Thoracic aorta endothelial cell (primary cell): Measurements from ENCODE around the gene TIMM50.

DNA sequence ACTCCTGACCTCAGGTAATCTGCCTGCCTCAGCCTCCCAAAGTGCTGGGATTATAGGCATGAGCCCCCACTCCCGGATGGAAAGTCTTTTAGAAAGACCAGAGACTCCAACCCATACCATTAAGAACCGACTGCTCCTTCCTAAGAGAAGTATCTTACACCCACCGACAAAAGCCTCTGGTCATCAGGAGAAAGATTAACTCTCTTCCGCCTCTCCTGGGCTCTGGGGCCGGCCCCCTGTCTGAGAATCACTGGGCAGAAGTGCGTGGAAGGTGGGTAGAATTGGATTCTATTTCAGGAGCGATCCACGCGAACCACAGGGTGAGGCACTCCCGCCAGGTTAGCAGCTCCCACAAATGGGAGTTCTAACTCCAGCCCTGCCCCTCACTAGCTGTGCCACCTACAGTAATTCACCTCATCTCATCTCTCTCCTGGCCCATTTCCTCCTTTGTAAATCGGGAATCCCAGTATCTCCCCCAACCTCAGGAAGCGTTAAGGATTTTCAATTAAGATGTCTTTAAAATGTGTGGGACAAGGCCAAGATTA, 1.4 kb downstream of the HNRNPL start:
- CAGE, long polyA plus RNA = no peak

GRCh38 chr19:38906953-38908160, 4.6 kb downstream of the CCER2 start:
- CAGE, long polyA plus RNA = no peak

DNA sequence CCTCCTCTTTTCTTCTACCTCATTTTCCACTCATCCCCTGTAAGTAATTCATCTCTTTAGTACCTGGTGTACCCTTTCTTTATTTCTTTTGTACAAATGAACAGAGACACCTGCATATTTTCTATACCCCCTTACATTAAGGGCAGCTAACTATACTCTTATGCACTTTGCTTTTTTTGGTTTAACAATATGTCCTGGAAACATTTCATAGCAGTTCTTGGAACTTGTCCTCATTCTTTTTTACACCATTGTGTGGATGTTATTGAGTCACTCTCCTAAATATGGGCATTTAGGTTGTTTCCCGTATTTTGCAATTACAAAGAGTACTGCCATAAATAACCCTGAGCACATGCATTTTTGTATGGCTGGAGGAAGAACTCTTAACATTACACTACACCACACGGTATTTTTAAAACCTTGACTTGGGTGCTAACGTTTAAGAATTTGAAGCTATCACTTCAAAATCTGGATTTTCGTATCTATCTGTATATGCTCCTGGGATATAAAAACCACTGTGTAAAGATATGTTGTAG, 9.6 kb downstream of the ACP7 start:
- CAGE, long polyA plus RNA = no peak

DNA sequence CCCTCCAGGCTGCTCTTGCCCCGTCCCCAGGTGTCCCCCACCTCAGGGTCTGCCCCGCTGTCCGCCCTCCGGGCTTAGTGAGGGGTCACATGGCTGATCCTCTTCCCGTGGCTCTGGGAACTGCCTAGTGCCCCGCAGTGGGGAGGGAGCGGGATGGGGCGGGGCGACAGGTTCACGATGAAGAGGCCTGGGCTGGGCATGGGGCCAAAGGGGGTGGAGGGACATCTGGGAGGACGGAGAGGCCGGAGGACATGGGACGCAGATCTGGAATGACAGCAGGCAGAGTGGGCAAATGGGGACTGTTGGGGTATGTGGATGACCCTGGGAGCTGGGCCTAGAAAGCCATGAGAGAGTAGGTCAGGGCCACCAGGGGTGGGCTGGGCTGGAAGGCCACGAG, 29.7 kb upstream of the NCCRP1 start:
- CAGE, long polyA plus RNA = no peak

DNA sequence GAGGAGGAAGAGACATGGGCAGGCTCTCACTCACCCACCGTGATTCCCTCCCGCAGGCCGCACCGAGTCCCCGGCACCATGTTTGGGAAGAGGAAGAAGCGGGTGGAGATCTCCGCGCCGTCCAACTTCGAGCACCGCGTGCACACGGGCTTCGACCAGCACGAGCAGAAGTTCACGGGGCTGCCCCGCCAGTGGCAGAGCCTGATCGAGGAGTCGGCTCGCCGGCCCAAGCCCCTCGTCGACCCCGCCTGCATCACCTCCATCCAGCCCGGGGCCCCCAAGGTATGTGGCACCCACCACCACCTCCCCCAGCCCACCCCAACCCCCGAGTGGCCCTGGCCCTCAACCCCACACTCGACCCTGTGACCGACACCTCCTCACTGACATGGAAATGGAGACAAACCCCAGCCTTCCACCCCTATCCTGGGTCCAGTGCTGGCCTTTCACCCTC, 27.3 kb upstream of the NCCRP1 start:
- CAGE, long polyA plus RNA = no peak

- CAGE, long polyA plus RNA = no peak
These were observed 976 bp downstream of the SAMD4B start for GRCh38 chr19:39343290-39343504.

- CAGE, long polyA plus RNA = no peak
These were observed 20.2 kb downstream of the SAMD4B start for GRCh38 chr19:39362293-39362987.

DNA sequence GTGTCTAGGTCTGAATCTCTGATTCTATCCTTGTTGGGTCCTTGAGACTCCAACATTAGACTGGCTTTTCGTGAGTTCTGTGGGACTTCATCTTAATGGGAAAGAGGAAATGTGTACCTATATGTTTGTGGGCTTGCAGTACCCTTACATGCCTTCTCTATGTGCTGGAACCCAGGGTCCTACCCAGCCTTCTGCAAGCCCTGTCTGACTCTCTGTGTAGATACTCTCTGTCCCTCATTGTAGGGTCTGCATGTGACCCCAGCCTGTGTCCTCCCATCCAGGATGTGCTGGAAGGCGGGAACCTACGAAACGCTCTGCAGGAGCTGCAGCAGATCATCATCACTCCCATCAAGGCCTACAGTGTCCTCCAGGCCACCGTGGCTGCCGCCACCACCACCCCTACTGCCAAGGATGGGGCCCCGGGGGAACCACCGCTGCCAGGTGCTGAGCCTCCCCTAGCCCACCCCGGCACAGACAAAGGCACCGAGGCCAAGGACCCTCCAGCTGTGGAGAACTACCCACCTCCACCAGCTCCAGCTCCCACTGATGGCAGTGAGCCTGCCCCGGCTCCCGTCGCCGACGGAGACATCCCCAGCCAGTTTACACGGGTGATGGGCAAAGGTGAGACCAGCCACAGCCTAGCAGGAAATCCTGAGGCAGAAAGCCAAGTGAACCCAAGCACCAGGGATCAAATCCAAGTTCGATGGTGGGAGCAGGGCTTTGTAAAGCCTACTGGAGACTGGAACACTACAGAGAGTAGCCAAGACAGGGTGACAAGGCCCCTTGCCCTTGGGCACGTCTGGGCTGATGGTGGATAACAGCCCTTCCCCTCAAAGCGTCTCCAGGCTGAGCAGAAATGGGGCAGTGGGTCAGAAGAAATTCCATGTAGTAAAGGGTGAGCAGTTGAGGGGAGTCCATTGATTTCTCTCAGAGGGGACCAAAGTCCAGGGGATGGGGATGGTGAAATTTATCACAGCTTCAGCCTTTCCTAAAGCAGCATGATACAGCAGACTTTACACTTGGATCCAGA, 13.4 kb downstream of the PAF1 start:
- CAGE, long polyA plus RNA = no peak

- CAGE, long polyA plus RNA = no peak
These were observed 2.5 kb downstream of the MED29 start for GRCh38 chr19:39393609-39394127.

DNA sequence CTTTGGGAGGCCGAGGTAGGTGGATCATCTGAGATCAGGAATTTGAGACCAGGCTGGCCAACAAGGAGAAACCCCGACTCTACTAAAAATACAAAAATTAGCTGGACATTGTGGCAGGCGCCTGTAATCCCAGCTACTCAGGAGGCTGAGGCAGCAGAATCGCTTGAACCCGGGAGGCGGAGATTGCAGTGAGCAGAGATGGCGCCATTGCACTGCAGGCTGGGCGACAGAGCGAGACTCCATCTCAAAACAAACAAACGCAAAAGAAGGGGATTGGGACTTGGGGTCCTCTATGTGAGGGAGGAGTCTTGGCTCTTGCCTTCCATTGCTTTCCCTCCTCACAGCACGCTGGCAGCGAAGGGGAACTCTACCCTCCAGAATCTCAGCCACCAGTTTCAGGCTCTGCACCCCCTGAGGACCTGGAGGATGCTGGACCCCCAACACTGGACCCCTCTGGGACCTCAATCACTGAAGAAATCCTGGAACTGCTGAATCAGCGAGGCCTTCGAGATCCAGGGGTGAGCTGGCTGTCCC, 9.4 kb downstream of the PLEKHG2 start:
- CAGE, long polyA plus RNA = no peak

DNA sequence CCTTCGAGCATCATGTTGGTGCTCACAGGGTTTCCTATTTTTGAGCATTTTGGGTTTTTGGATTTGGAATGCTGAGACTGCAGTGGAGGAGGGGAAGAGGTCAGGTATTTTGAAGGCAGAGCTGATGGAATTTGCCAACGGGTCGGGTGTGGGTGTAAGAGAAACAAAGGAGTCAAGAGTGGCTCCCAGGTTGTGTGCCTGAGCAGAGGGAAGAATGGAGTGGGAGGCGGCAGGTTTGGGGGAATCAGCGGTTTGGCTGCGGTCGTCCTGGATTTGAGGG, 14.7 kb upstream of the TIMM50 start:
- CAGE, long polyA plus RNA = no peak

DNA sequence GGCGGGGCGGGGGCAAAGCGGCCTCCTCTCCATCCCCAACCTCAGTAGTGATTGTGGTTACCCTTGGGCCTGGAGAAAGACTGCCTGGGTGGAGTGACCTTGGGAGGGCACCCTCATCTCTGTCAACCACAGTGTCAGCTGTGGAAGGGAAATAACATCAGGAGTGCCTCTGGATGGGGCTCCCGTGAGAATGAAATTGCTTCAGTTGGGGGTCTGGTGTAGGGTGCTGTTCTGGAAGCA, 7.0 kb upstream of the TIMM50 start:
- CAGE, long polyA plus RNA = no peak

- CAGE, long polyA plus RNA = no peak
These were observed at the start of gene TIMM50 for GRCh38 chr19:39480316-39481404. Gene TIMM50, plus strand, starts transcription at chr19:39480838.

- CAGE, long polyA plus RNA = no peak
These were observed 14.4 kb downstream of the LEUTX start for GRCh38 chr19:39792960-39793594.

GRCh38 chr19:39796087-39796286, 17.3 kb downstream of the LEUTX start:
- CAGE, long polyA plus RNA = no peak

DNA sequence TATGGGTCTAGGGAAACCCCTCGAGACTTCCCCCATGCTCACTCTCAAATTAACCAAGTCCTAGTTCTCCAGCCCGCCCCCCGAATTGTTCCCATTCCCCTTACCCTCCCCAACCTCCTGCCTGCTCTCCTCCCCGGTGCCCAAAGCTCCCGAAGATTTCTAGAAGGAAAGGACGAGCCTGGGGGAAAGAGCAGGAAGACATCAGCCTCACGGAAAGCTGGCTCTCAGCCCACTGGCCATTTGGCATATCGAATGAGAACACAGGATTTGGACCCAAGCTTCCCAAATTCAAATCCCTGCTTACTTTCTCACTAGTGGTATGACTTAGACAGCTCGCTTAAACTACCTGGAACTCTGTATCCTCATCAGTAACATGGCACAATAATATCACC, 304 bp upstream of the TTC9B start:
- CAGE, long polyA plus RNA = no peak

DNA sequence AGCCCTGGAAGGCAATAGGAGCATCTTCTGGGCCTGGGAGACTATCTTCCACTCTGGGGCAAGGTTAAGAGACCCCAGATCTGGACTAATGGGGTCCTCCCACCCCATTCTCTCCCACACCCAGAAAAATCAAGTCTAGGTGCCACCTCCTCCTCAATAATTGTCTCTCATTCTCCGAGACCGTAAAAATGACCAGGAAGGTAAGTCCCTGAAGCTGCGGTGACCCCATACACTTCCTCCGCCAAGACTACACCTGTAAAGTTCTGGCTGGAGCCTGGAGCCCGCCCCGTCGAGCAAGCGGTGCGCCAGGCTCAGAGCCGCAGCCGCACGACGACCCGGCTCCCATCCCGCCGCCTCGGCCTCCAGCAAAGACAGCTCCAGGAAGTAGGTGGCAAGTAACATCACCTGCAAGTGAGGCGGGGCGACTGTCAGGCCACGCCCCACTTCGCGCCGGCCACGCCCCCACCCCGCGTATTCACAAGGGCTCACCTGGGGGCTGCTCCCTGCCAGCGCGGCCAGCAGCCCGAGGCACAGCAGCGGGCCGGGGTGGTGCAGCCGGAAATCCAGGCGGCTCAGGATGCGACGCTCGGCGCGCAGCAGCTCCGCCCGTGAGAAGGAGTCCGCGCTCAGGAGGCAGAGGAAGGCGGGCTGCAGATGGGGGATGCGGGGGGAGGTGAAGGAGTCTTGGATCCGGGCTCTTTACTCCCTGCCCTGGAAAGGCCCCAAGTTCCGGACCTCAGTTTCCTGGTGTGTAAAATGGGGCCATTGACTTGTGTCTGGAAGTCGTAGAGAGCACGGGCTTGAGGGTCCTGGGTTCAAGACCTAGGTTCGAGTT, 3.4 kb downstream of the CCNP start:
- CAGE, long polyA plus RNA = no peak

- CAGE, long polyA plus RNA = no peak
These were observed 1.7 kb downstream of the CCNP start for GRCh38 chr19:40224680-40225257.

- CAGE, long polyA plus RNA = no peak
These were observed 1.5 kb upstream of the CCNP start for GRCh38 chr19:40227888-40228401.

DNA sequence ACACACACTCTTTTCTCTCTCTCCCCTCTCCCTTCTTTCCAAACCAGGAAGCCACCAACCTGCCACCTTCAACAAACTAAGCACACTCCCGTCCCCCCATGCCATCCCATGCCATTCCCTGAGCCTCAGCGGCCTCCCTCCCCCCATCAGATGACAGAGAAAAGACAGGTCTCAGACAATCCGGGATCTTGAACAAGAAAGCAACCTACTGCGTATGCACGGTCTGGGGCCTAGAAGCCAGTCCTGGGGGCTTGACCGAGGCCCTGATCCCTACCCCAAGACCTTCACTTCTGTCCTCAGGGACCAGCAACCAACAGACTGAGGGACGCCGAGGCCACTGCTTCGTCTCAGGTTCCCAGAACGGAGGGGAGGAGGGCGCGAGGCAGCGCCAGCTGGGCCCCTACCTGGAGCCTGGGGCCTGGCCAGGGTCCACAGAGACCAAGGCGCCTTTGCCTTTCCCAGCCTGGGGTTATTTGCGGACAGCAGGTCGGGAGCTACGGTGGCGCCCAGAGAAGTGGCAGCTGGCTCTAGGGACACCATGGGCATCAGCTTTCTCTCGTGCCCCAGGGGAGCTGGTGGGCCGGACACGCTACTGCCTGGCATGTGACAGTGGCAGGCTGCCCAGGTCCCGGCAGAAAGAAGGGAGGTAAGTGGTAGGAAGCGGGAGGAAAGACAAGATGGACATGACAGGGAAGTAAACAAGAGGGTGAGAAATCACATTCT, 19.2 kb downstream of the AKT2 start:
- CAGE, long polyA plus RNA = no peak